Body of pancreas (tissue), 2 donors: ENCODE data around the gene CTDP1.

DNA sequence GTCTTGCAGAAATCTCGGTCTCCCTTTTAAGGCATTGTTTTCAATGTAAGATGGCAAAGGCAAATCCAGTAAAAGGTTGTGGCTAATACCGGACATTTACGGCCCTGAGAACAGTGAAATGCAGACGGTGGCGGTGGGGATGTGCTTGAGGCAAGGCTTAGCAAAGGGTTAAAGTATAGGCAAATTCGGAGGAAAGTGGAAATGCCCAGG lies 114.7 kb upstream of the ZNF236 start:
- PRO-cap: no peak
- RAMPAGE, long total RNA, 2 experiments: no peak in any of the 2 experiments

DNA sequence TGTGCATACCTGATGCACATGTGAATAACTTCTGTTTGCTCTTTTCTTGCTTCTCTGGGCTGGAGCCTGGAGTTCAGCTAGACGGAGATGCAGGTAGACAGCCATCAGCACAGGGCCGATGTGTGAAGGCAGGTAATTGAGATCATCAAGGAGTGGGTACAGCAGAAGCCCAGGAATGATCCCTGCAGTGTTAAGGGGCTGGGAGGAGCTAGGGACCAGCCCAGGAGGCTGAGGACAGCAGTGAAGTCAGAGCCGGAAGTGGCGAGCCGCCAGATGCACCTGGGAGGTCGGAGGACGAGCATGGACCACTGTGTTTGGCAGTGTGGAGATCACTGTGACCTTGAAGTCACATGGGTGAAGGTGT lies 6.3 kb upstream of the ZNF236 start:
- PRO-cap: no peak
- RAMPAGE, long total RNA, 2 experiments: no peak in any of the 2 experiments

DNA sequence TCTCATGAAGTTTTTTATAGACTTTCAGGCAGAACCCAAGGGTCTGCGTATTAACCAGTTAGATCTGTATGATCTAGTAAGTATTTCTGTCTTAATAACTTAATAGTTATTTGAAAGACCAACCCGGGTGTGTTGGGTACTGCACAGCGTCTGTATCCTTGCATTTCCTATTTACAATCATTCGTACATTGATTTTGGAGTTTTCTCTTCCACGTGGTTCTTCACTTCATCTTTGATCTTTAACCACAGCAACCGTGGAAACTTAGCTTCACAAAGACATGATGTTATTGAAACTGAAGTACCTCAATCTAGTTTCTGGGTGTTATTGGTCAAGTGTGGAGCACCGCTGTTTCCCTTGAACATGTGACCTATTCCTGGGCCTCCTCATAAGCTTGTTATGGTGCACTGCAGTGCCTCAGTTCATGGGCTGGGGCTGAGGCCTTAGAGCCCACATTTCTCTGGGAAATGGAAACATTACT lies 37.0 kb downstream of the ZNF236 start:
- PRO-cap: no peak
- RAMPAGE, long total RNA, 2 experiments: no peak in any of the 2 experiments

GRCh38 chr18:77062153-77063173 lies 70.1 kb downstream of the MBP start:
- PRO-cap: no peak
- RAMPAGE, long total RNA, 2 experiments: no peak in any of the 2 experiments

DNA sequence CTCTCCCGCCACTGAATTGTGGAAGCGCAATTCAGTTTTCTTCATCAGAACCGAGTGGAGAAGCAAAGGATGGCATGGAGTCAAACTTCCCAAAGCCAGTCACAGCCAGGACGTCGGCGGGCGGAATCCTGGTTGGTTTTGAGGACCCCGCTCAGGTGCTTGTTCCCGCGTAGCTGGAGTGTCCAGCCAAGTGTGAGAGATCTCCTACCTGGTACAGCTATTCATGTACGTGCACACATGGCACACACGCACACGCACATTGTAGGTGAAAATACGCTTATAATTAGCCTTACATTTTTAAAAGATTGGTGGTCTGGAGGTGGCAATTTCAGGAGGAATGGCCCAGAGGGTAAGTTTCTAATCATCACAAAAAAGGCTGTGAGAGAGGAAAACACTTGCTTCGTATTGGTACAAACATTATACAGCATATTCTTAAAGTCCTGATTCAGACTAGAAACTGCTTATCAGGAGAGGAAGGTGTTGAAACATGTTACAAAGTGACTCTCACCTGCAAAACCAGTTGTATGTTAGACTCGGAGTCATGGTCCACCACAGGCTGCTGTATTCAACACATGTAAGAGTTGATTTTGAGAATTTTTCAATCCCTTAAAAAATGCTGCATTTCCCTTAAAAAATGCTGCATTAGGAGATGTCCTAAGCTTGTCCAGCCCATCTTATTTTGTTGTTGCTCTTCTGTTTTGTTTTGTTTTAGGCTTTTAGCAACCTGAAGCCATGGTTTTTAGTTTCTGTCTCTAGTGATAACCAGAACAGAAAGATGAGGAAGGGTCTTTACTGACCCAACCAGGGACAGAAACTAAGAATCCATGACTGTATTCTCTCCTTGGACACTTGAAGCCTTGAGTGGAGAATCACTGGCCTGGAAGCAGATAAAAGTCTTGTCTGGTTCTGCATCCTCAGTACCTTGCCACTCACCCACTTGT lies 61.6 kb downstream of the MBP start:
- PRO-cap: no peak
- RAMPAGE, long total RNA, 2 experiments: no peak in any of the 2 experiments

DNA sequence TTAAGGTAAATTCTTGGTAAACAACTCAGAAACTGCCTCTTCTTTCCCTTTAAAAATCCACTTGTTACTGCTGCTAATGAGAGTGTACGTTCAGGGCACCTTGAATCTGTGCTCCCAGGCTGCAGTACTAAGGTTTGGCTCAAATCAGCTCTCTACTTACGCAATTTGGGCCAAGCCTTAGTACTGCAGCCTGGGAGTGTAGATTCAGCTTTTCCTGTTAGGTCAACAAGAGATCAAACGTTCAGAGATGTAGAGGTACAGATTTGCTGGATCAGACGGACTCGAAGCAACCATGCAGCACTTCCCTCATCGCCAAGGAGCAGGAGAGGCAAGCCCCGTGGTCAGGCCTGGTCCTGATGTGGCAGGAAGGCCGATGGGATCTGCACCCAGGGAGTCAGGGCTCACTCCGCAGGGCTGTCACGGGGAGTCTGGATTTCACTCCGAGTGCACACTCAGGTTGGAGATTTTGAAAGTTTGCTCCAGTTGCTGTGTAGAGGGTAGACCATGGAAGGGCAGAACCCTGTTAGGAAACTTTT lies 72.9 kb downstream of the GALR1 start:
- PRO-cap: no peak
- RAMPAGE, long total RNA, 2 experiments: no peak in any of the 2 experiments

GRCh38 chr18:77622178-77622447 lies 372.5 kb downstream of the GALR1 start:
- PRO-cap: no peak
- RAMPAGE, long total RNA, 2 experiments: no peak in any of the 2 experiments

DNA sequence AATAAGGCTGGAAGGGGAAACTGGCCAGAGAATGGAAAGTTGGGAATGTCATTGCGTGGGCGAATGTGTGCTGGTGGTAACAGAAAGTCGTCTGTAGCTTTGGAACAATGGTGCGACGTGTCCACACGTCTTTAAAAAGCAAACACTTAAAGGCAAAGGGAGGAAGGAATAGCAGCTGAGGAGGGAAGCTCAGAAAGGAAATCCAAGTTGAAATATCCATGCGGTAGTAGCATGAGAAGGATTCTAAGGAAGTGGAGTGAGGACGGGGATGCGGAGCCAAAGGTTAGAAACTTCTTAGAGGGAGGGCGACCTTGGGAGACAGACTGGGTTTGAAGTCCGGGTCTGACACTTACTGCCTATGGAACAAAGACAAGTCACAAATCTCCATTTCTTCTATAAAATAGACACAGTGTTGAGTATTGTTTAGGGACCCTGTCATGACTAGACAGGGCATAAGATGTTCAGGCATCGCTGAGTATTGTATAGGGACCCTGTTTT lies 469.3 kb upstream of the SALL3 start:
- PRO-cap: no peak
- RAMPAGE, long total RNA, 2 experiments: no peak in any of the 2 experiments

DNA sequence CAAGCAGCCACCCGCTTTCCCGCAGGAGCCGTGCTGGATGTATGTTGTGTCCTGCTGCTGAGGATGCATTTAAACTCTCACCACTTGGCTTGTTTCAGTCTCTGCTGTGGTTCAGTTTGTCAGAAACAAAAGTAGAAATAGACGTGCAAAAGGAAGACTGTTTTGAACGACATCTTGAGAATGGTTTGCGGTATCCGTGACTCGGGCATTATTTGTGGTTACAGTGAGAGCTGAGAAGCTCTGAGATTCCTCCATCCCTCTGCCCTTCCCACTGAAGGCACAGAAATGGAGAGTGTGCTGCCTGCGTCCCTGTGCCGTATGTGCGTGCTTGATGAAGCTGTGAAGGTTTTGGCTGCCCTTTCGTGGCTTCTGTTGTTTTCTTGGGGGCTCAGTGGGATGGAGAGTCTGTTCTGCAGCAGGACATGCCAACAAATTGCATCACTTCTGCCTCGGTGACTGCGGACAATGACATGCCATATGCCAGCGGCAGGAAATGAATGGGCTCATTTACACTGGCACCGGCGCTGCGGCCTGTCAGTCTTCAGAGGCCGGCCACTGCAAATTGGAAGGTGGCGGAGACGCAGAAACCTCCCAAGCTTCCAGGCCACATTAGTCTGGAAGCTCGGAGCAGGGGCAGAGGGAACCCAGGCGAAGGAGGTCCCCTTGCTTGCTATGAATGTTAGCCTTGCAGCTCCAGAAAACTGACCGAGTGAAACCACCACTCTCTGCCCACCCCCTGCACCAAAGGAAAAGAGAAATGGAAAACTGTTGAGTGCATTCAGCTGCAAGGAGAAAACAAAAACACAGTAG lies 417.6 kb upstream of the SALL3 start:
- PRO-cap: no peak
- RAMPAGE, long total RNA, 2 experiments: no peak in any of the 2 experiments

GRCh38 chr18:79217894-79219083 lies 149.1 kb downstream of the ATP9B start:
- PRO-cap: no peak
- RAMPAGE, long total RNA, 2 experiments: no peak in any of the 2 experiments

- PRO-cap: no peak
- RAMPAGE, long total RNA, 2 experiments: no peak in any of the 2 experiments
Observed at GRCh38 chr18:79246196-79247100, 149.3 kb upstream of the NFATC1 start.

DNA sequence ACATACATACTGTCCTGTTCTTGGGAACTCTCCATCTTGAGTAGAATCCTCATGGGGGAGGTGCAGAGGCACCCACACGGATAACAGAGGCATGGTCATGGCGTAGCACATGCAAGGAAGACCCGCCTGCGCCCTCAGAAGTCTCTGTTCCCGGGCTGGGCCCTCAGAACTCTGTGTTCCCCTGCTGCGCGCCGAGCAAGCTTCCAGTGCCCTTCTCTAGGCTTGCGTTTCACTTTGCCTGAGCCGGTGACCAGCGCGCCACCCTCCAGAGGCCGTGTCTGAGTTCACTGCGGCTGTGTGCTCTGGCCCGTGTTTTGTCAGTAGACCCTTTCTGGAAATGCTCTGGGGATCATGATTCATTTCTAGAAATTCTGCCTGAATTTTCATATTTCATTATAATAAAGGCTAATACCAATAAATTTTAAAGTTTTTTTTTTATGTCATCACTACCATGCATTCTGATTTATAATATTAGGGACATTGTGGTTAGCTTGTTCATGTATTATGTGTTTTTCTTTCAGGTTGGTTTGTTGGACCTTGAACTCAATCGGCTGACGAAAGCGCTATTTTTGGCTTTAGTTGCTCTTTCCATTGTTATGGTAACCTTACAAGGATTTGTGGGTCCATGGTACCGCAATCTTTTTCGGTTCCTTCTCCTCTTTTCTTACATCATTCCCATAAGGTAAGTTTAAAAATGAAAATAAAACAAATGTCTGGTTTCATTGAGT lies 142.7 kb upstream of the NFATC1 start:
- PRO-cap: no peak
- RAMPAGE, long total RNA, 2 experiments: no peak in any of the 2 experiments

GRCh38 chr18:79383597-79384561 lies 11.9 kb upstream of the NFATC1 start:
- PRO-cap: no peak
- RAMPAGE, long total RNA, 2 experiments: no peak in any of the 2 experiments

DNA sequence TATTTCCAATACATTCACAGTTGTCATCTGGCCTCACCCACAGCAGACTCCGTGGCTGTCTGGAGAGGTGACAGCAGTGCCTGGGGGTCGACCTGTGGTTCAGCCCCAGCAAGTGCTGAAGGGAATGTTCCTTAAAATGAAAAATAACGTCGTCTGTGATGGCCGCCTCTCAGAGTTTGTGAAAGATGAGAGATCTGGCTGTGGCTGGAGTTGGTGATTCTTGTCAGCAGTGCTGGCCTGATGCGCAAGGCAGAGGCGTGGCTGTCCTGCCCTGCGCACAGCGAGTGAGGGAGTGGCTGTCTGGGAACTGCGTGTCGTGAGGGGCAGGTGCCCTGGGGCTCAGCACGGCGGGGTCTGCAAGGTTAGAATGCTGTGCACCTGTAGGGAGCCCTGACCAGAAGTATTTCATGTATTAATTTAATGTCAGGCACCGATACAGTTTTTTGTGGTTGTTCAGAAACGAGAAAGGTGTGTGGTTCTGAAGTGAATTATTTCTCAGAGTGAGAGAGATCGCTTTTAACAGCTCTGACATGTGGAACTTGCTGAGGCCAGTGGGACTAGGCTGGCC lies 8.8 kb downstream of the NFATC1 start:
- PRO-cap: no peak
- RAMPAGE, long total RNA, 2 experiments: no peak in any of the 2 experiments

GRCh38 chr18:79419860-79420772 lies 24.4 kb downstream of the NFATC1 start:
- PRO-cap: no peak
- RAMPAGE, long total RNA, 2 experiments: no peak in any of the 2 experiments

- PRO-cap: no peak
- RAMPAGE, long total RNA, 2 experiments: no peak in any of the 2 experiments
Observed at GRCh38 chr18:79460299-79460802, 64.6 kb downstream of the NFATC1 start.

DNA sequence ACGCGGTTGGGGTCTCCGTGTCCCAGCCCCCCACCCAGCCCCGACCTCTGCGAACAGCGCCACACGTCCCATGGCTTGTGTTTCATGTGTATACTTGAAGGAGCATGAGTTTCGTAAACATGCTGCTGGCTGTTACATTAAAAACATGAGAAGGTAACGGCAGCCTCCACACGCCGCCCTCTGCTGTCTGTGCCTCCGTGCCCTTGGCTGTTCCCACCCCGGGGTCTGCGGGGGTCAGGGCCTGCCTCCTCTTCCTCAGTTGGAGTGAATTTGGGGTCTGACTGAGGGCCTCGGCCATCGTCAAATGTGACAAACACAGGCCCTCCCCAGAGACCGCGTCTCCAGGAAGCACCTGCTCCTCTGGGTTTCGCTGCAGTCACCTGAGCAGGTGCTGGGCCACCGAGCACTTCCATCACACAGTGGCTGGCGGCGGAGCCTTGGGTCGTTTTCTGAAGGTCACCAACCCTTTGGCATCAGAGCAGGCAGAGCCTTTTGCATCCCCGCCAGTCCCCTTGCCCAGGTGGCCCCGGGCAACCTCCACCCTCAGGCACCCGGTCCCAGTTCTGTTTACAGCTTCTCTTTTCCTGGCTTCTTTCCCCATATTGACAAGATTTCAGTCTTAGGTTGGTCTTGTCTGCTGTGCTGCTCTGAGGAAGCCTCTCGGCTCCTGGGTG lies 70.9 kb downstream of the NFATC1 start:
- PRO-cap: no peak
- RAMPAGE, long total RNA, 2 experiments: no peak in any of the 2 experiments

DNA sequence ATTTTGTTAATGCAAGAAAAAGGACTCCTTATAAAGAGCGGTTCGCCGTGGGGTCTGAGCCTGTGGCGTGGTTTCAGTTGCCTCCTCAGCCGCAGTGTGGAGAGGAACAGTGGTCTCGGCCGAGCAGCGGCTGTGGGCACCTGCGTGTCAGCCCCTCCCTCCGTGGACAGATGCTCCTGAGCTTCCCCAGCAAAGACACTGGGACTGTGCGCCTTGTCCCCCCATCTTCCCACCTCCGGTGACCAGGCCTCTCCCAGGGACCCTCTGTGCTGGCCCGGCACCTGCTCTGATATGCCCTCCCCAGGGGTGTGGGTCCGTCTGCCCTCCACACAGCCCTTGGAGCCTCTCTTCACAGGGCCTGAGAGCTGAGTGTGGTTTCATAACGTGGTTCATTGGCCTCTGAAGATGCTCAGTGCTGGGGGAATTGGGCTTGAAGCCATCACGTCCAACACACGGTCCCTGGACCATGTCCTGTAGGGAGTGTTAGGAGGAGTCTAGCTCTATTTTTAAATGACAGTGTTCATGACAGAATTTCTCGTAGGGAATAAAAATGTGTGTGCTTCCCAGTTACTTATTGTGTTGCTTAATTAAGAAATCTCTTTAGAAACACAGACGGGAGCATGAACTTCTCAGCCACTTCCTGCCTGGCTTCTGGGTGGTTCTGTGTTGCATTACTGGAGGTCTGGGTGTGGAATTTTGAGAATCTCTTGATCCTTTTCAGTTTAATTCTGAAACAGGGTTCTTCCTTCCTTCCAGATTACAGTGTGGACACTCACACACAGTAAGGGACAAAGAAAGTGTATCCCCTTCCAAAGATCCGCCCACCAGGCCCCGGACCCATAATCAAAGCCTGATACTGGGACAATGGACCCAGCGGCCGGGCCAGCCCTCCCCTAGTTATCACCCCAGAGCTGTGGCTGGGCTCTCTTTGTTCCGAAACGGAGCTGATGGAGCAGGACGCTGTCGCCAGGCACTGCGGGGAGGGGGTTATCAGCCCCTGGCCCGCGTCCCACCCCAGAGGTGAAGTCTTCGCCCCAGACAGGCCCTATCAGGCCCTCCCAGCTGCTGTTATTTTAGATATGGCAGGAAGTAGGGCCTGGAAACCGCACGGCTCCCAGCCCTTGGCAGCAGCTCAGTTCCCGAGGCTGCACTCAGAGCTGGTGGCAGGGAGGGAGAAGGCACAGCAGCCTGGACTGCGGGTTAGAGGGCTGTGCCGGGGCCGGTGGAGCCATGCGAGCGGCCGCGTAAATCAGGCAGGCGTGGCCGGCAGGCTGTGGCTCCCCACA lies 110.9 kb downstream of the NFATC1 start:
- PRO-cap: no peak
- RAMPAGE, long total RNA, 2 experiments: no peak in any of the 2 experiments

GRCh38 chr18:79507429-79508586 lies 112.1 kb downstream of the NFATC1 start:
- PRO-cap: bidirectional peak, plus-strand start at chr18:79507943, minus-strand start at chr18:79507939
- RAMPAGE, long total RNA, 2 experiments: no peak in any of the 2 experiments

- PRO-cap: bidirectional peak, plus-strand start at chr18:79679673, minus-strand start at chr18:79679336; bidirectional peak, plus-strand start at chr18:79679844, minus-strand start at chr18:79679719
- RAMPAGE, long total RNA, 2 experiments: no peak in any of the 2 experiments
Observed at GRCh38 chr18:79679614-79679906, at the start of gene CTDP1. Gene CTDP1, plus strand, starts transcription at chr18:79679803.